Islet of Langerhans (tissue), 1 donor: ENCODE measurements around the genes FAT3, MED17, IZUMO1R, ANKRD49 and C11orf97.

DNA sequence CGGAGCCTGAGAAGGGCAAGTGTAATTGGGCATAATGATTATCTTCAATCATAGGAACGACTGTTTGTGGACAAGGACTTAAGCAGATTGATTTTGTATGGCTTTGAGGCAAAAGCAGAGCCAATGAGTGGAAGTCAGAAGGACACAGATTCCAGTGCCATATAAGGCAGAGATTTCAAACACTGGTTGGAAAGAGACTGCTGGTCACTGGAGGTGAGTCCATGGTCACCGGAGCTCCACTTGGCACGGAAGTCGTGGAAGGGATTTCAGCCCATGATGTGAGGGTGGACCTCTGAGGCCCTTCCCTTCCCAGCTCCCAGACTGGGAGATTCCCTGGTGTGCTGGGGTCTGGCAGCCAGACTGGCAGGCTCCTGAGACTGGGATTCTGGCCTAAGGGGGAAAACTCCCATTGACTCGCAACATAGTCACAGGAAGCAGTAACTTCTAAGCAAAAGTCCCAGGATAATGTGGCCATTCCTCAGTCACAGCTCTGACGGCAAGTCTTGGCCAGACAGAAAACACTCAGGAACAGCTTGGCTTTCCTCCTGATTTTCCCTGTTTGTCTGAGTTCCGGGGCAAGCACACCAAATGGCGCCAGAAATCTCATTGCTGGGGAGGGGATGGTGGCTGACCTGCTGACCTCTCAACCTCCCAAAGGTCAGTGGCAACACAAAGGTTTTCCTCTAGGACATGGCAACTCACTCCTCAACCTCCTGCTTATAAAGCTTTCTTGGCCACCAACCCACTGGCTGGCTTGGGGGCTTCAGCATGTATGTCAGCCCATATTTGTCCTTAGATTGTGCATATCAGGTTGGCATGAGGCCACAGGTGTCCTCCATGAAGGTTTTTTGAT is 99.4 kb downstream of the CCDC81 start:
- RRBS, result no CpG with 5 or more reads among the region's 9 CpGs

- RRBS, result no CpG with 5 or more reads among the region's 4 CpGs
These were observed 101.4 kb downstream of the CCDC81 start for GRCh38 chr11:86476054-86476599.

GRCh38 chr11:86511062-86511681 is 136.5 kb downstream of the CCDC81 start:
- RRBS, result no CpG with 5 or more reads among the region's 4 CpGs

GRCh38 chr11:86557966-86558620 is 183.4 kb downstream of the CCDC81 start:
- RRBS, result no CpG with 5 or more reads among the region's 5 CpGs

- RRBS, result no CpG with 5 or more reads among the region's 4 CpGs
These were observed 5.6 kb downstream of the PRSS23 start for GRCh38 chr11:86805718-86806478.

GRCh38 chr11:86950307-86951506 is 4.5 kb downstream of the FZD4 start:
- RRBS, result no CpG with 5 or more reads among the region's 10 CpGs

- RRBS, result no CpG with 5 or more reads among the region's 8 CpGs
These were observed 785 bp upstream of the CTSC start for GRCh38 chr11:88338306-88338736.

DNA sequence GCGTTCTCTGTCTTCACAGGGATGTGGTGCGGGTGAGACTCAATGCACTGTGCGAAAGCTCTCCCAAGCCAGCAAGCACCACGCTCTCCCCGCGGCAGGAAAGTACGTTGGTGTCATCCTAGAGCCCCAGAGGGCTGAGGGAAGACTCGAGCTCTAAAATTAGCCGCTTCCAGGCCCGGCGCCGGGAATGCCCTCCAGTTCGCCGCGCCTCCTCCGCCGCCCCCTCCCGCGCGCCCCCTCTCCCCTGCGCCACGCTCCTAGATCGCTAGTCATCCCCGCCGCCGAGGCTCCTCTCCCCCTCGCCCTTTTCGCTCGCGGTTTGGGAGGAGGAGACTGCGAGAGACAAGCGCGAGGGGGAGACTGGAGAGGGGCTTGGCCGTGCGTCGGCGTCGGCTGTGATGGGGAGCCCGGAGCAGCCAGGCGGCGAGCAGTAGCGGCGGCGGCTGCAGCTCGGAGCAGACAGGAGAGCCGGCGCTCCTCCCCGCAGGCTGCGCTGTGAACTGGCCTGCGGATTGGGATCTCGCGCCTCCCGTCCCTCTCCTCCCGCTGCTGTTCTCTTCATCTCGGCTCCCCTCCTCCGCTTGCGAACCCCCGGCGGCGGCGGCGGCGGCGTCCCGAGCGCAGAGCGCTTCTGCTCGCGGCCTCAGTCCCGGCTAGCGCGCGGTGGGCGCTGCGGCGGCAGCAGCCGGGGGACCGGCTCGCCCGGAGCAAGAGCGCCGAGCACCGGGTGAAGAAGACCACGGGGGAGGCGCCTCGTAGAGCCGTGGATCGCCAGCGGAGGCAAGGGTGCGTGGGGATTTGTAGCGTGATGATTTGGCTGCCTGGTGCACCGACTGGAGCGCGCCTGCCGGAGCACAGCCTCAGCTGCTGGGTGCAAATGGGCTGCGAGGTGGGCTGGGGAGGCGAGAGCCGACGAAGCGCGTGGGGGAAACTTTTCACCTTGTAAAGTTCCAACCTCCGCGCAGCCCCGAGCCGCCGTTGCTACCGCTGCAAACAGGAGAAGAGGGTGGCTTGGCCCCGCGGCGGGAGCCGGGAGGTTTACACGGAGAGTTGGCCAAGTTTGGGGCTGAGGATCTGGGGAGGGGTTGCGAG is at the start of gene FAT3:
Gene FAT3, plus strand, starts transcription at position 430 of the 1,092 bp plus-strand sequence.
- RRBS, result 3% methylated on average over 31 of the region's 113 CpGs

GRCh38 chr11:93195639-93195978 is 2.2 kb downstream of the SLC36A4 start:
- RRBS, result no CpG with 5 or more reads among the region's 2 CpGs

GRCh38 chr11:93420773-93421247 is 90.3 kb downstream of the DEUP1 start:
- RRBS, result no CpG with 5 or more reads among the region's 20 CpGs

GRCh38 chr11:93719306-93719602 is 22.0 kb downstream of the TAF1D start:
- RRBS, result no CpG with 5 or more reads among the region's 2 CpGs

DNA sequence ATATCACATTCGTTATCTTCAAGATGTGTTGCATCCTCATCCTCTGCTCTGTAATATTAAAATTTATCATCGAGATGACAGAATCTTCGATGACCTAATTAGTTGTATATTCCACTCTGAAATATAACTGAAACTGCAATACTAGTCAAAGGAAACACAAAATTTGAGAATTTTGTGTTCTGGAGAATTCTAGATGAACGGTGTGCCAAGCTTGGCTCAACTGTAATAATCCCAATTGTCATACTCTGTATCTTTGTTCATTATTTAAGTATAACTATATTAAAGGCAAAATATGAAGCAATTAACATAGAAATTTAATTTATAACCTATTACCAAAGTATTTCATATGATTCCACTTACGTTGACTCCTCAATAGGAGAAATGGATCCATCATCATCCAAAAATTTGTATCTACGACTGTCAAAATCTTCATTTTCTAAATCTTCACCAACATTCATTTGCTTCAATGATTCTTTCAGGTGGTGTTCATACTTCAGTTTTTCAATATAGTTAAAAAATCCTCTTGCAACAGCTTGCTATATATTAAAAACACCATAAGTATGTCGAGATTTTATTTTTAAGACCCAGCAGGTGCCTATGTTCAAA is 4.5 kb downstream of the TAF1D start:
- RRBS, result no CpG with 5 or more reads among the region's 7 CpGs

GRCh38 chr11:93739874-93740444 is 1.3 kb downstream of the TAF1D start:
- RRBS, result no CpG with 5 or more reads among the region's 17 CpGs

GRCh38 chr11:93783723-93784468 is at the start of gene MED17:
TSS of gene MED17 (plus strand) at chr11:93784282.
- RRBS, result 2% methylated on average over 4 of the region's 37 CpGs

DNA sequence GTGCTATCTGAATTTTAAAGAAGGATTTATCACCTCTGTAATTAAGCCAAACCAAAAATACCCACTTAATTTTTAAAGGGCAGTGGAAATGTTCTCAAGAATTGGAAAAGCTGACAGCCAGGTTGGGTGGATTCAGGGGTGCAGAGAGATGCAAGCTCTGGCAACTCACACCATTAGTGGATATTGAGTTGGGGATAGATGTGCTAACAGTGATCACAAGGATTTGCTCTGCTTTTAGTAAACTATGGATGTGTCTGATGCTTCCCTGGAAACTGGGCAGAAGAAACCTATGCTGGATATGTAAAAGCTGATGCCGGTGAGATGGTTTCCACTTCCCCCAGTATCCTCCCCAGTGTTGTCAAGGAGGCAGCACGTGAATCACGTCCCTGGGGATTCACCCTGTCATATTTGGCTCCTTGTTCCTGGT is 33.0 kb downstream of the MED17 start:
- RRBS, result no CpG with 5 or more reads among the region's 3 CpGs

GRCh38 chr11:94304429-94304833 is at the start of gene IZUMO1R:
TSS of gene IZUMO1R (plus strand) at chr11:94304580.
- RRBS, result no CpG with 5 or more reads among the region's 7 CpGs

DNA sequence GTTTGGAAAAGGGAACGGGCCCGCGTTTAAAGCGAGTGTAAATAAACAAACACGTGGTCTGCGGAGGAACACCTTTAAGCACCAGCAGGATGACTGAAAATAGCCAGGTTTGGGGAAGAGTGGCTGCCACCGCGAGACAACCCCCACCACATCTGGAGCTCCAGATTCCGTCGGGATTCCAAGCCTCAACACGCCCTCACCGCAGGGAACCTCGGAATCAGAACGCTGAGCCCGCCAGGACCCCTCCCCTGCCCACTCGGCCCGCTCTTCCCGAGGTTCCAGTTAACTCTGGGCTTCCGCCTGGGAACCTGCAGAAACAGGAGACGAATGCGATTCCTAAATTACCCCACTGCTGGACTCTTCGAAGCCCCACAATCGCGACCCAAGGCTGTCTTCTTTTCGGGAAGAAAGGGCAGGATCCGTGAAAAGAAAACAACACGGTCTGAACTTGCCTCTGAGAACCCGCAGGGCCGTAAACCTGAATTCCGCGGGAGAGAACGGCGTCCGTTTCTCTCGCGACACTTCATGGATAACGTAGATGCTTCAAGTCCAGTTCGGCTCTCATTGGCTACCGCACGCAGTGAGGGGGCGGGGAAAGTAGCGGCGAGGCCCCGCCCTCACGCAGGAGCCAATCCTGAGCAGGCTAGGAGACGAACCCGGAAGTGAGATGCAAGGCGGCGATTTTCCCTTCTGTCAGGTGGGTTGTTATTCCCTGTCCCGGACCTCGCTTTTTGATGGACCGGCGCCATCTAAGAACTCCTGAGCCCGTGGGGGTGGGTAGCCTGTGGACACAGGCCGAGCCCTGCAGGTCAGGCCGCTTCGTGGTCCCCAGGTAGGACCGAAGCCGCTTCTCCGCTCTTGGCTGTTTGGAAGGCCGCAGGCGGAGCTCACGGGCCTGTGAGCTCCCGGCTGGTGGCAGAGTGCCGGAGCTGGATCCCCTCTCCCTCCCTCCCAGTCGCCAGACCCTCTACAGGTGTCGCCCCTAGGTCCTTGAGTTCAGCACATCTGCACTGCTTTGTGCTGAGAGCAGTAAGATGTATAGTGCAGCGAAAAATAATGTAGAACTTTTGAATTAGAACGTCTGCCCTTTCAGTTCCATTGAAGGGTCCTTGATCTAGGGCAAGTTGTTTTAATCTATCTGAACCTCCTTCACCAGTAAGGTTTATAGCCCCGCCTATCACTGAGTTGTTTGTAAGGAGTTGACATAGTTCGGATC is at the start of gene ANKRD49:
Gene ANKRD49, plus strand, starts transcription at position 646 of the 1,216 bp plus-strand sequence.
- RRBS, result 5% methylated on average over 4 of the region's 71 CpGs

DNA sequence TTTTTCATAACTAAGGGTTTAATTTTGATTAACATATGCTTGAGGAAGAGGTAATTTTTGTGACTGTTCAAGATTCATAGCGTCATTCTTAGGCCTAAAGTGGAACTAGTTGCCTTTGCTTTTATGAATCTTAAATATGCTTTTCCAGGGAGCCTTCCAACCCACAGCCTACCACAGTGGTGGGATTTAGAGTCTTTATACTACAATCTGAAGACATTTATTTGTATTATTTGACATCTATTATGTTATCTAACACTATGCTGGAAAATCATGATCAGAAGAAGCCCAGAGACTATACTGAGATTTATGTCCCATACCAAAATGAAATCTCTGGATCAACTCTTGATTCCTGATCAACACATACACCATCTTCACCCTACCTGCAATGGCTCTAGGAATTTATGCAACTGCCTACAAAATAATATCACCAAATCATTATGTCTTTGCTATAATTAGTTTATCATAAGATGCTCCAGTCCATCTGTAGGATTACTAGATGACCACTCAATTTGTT is 6.9 kb downstream of the ANKRD49 start:
- RRBS, result no CpG with 5 or more reads among the region's 1 CpG

GRCh38 chr11:94512237-94512968 is at the start of gene C11orf97:
TSS of gene C11orf97 (plus strand) at chr11:94512461.
- RRBS, result no CpG with 5 or more reads among the region's 41 CpGs

- RRBS, result no CpG with 5 or more reads among the region's 4 CpGs
These were observed 1.3 kb downstream of the C11orf97 start for GRCh38 chr11:94513527-94514017.